ENCODE measurements around a stretch of chr3.

DNA sequence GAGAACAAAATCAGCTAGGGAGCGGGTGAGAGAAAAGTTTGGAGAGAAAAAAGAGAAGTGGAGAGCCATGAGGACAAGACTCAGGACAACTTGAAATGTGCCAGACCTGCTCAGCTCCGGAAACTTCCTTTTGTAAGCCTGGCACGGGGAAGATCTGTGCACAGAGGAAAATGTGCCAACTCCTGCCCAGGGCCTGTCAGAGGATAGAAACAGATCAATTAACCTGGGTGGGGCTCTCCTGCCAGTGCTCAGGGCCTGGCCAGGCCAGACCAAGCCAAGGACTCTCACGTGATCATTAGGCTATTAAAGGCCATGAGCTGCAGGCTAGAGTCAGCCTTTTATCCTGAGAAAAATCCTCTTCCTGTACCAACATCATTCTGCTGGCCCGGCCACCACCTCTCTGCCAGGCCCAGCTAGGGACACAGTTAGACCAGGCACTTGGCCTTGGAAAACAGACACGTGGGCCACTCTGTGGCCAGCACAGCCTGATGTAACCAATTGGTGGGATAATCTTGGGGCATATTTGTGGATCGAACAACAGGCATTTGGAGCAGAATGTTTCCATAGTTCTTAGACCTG, 50.3 kb upstream of the BCL6 start:
- RRBS, result no CpG with 5 or more reads among the region's 7 CpGs
CAGE:
- cytosol, long polyA plus RNA, result no peak
- long polyA plus RNA, result no peak
- nucleus, long polyA plus RNA, result no peak

DNA sequence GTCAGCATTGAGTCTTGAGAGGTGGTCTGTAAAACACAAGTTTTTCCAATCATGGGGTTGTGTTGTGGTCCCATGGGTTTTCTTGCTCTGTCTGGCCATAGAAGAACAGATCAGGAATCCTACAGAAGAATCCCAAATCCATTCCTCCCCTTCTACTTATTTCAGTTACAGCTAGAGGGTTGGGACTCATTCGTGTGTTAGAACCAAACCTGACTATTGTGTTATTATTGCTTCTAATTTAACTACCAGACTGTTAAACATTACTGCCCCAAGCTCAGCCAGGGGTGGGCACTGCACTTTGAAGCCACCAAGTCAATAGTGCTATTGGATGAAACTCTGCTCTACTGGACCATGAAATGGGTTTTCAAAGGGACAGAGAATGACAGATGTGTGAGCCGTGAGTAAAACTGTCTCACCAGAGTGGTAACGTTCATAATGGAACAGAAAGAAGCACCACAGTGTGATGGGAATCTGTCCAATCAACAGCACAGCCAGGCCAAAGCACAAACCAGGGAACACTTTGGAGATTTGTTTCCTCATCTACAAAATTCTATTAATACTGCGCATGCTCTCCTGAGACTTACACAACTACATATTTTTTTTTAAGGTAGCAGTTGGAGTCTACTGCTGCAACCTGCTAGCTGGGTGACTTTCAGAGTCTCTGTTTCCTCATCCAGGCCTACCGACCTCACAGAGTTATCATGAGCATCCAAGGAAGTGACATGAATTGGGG, 171.9 kb upstream of the LPP start:
- RRBS, result no CpG with 5 or more reads among the region's 5 CpGs
CAGE:
- cytosol, long polyA plus RNA, result no peak
- long polyA plus RNA, result no peak
- nucleus, long polyA plus RNA, result no peak

DNA sequence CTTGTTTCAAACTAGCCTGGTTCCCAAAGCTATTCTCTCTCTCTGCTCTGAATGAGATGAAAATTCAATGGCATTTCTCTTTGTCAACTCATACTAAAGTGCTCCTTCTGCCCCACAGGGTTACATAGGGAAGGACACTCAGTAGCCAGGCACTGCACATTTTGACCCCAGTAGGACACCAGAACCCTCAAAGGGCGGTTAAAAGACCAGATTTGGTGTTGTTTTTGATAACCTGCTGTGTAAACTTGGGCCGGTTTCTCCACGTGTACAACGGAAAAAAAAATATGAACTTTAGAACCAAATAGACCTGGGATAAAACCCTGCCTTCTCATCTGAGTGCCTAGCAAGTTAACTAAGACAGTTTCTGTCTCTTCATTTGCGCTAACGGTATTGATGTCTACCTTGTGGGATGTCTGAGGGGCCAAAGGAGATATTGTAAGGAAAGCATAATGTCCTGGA, 156.1 kb upstream of the LPP start:
- RRBS, result no CpG with 5 or more reads among the region's 6 CpGs
CAGE:
- cytosol, long polyA plus RNA, result no peak
- long polyA plus RNA, result no peak
- nucleus, long polyA plus RNA, result no peak

DNA sequence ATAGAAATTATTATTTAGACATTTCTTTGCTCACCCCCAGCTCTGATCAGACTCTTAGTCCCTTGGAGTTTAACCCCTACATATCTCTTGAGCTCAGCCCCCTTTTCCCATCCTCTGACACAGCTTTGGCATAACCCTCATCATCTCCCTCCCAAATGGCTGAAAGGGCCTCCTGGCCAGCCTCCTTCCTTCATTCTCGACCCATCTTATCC, 111.2 kb upstream of the LPP start:
- RRBS, result no CpG with 5 or more reads among the region's 1 CpG
CAGE:
- cytosol, long polyA plus RNA, result no peak
- long polyA plus RNA, result no peak
- nucleus, long polyA plus RNA, result no peak

GRCh38 chr3:188231417-188231871, 77.5 kb downstream of the LPP start:
- RRBS, result no CpG with 5 or more reads among the region's 9 CpGs
CAGE:
- cytosol, long polyA plus RNA, result no peak
- long polyA plus RNA, result no peak
- nucleus, long polyA plus RNA, result no peak

DNA sequence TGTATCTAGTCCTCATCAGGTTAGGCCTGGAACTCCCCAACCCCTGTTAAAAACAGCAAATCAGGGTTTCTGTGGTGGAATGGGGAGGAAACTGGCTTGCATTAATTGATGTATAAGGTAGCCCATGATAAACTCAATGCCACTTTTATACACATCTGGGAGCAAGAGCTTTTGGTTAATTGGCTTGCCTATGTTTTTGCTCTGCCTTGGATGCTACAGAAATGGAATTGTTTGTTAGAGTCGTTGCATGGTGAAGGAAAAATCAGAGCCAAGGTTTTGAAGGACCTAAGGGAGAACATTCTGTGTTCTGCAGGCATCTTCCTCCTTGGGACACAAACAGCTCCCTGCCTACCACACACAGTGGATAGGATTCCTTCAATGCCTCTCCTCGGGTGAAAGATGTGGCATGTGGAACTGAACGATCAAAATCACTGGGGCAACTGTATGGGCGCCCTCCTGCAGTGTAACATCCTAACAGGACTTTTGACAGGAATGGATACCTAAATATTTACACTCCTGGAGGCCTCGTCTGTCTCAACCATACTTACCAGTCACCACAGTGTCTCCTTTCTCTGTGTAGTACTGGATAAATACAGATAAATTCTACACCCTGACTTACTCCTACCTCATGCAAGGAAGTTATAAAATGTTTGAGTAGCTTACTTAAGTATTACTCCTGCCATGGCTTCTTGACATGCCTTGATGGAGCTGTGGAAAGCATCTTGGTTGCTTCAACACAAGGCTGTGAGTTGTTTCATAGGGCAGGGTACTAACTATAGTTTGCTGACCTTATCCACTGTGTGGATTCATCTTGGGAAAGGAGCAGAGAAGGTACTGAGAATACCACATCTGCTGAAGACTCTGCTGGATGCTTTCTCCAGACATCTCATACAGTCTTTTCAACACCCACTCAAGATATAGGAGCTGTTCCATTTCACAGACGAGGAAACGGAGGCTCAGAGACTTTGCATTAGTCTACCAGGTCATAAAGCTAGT, 100.7 kb downstream of the LPP start:
- RRBS, result no CpG with 5 or more reads among the region's 7 CpGs
CAGE:
- cytosol, long polyA plus RNA, result no peak
- long polyA plus RNA, result no peak
- nucleus, long polyA plus RNA, result no peak

- RRBS, result no CpG with 5 or more reads among the region's 9 CpGs
CAGE:
- cytosol, long polyA plus RNA, result no peak
- long polyA plus RNA, result no peak
- nucleus, long polyA plus RNA, result no peak
These were observed 110.5 kb downstream of the LPP start for GRCh38 chr3:188264037-188265240.

- RRBS, result no CpG with 5 or more reads among the region's 7 CpGs
CAGE:
- cytosol, long polyA plus RNA, result no peak
- long polyA plus RNA, result no peak
- nucleus, long polyA plus RNA, result no peak
These were observed 116.4 kb downstream of the LPP start for GRCh38 chr3:188270189-188270955.

GRCh38 chr3:188312708-188313219, 158.8 kb downstream of the LPP start:
- RRBS, result no CpG with 5 or more reads among the region's 6 CpGs
CAGE:
- cytosol, long polyA plus RNA, result no peak
- long polyA plus RNA, result no peak
- nucleus, long polyA plus RNA, result no peak

DNA sequence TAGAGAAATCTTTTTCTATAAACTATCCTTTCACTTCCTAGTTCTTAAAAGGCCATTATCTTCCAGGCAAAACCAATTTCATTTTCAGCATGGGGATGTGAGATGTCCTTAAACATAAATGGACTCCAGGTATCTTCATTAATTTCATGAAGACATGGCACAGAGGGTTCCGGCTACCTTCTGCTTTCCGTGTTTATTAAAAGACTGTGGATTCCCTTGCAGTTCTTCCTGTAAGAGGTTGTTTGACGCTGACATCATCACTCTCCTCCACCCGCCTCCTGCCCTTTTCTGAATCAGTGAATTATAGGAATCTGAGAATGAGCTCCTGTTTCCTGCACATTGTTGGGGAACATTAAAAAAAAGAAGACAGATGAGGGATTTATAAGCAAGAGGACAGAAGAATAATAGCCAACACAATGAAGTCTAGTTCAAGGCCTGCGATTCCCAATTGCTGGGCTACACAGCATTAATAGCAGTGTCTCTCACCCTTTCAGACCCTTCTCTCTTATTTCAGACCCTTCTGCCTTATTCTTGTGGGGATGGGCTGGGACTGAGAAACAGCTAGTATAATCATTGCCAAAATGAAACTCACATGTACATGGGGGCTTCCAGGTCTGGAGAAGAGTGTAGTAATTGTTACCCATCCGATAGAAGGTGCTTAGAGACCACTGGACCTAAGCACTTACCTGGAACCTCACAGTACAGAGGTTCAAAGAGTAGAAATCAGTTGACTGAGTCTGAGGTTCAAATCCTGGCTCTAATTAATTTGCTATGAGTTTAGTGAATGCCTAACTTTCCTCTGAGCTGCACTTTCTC, 191.4 kb downstream of the LPP start:
- RRBS, result no CpG with 5 or more reads among the region's 6 CpGs
CAGE:
- cytosol, long polyA plus RNA, result no peak
- long polyA plus RNA, result no peak
- nucleus, long polyA plus RNA, result no peak

- RRBS, result no CpG with 5 or more reads among the region's 9 CpGs
CAGE:
- cytosol, long polyA plus RNA, result no peak
- long polyA plus RNA, result no peak
- nucleus, long polyA plus RNA, result no peak
These were observed 194.7 kb downstream of the LPP start for GRCh38 chr3:188348423-188349320.

- RRBS, result no CpG with 5 or more reads among the region's 2 CpGs
CAGE:
- cytosol, long polyA plus RNA, result no peak
- long polyA plus RNA, result no peak
- nucleus, long polyA plus RNA, result no peak
These were observed 205.7 kb downstream of the LPP start for GRCh38 chr3:188359682-188359952.

- RRBS, result no CpG with 5 or more reads among the region's 6 CpGs
CAGE:
- cytosol, long polyA plus RNA, result no peak
- long polyA plus RNA, result no peak
- nucleus, long polyA plus RNA, result no peak
These were observed 236.0 kb downstream of the LPP start for GRCh38 chr3:188389734-188390509.

GRCh38 chr3:188430680-188431509, 276.9 kb downstream of the LPP start:
- RRBS, result no CpG with 5 or more reads among the region's 7 CpGs
CAGE:
- cytosol, long polyA plus RNA, result no peak
- long polyA plus RNA, result no peak
- nucleus, long polyA plus RNA, result no peak

DNA sequence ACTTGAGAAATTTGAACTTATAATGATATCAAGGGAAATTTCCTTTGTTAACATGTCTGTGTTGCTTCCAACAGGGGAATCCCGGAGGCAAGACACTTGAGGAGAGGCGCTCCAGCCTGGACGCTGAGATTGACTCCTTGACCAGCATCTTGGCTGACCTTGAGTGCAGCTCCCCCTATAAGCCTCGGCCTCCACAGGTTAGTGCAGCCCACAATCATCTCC, 370.5 kb downstream of the LPP start:
- RRBS, result no CpG with 5 or more reads among the region's 4 CpGs
CAGE:
- cytosol, long polyA plus RNA, result no peak
- long polyA plus RNA, result no peak
- nucleus, long polyA plus RNA, result no peak

DNA sequence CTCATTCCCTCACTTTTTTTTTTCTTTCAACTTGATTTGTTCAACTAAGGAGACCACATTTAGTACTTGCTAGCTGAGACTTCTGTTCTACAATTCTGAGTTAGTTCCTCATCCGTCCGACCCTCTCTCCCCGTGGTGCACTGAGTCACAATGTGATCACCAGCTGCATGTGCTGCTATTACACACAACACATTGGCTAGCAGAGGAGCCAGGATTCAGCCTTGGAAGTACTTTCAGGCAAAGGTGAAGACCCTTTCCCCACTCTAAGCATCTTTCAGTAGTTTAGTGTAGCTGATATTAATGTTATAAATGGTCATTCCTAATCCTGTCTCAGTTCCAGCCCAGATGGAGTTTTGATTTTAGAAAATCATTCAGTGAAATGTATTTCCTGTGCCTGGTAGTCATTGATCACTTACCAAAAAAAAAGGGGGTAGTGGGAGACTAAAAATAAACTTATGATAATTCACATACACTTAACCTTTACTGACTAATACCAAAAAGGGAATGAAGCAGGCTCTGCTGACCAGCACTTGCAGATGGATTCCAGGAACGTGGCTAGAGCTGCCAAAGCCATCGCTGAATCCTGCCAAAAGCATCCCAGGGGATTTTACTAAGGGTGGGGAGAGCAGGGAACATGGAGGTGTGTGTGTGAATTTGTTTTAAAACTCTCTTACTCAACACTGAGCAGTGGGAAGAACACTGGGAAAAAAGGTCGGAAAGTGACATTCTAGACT, 424.8 kb downstream of the LPP start:
- RRBS, result no CpG with 5 or more reads among the region's 6 CpGs
CAGE:
- cytosol, long polyA plus RNA, result no peak
- long polyA plus RNA, result no peak
- nucleus, long polyA plus RNA, result no peak

GRCh38 chr3:188581502-188581684, 427.4 kb downstream of the LPP start:
CAGE:
- cytosol, long polyA plus RNA, result no peak
- long polyA plus RNA, result no peak
- nucleus, long polyA plus RNA, result no peak

DNA sequence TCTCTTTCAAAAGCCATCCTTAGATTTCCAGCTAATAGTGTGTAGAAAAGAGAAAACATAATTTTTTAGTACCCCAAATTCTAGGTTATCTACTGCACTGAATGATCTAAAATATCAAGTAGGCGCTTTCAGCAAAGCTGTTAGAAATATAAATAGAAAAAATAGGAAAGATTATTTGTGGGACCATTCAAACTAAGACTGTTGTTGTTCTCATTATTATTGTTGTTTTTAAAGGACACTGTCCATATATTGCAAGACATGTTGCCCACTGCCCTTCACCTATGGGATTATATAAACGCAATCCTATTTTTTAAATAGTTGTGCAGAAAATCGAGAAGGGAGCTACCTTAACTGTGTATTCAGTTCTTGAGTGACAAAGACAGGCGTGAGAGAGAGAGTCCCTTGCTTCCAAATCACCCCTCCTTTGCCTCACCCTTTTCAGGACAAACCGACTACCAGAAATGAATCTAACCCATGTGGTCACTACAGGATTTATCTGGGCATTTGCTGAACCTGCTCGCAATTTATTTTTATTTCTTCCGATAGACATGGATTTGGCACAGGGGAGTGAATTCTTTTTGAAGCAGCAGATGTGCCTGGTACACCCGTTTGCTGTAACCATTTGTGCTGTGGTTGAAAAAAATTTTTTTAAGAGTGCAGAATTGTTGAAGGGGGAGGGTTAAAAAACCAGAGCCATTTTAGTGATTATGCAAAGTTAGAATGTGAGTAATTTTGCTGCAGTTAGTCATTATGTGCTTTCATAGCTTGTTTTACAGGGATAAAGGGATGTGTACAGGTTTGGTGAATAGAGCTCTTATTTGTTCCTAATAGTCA, 441.8 kb downstream of the LPP start:
- RRBS, result no CpG with 5 or more reads among the region's 8 CpGs
CAGE:
- cytosol, long polyA plus RNA, result no peak
- long polyA plus RNA, result no peak
- nucleus, long polyA plus RNA, result no peak

DNA sequence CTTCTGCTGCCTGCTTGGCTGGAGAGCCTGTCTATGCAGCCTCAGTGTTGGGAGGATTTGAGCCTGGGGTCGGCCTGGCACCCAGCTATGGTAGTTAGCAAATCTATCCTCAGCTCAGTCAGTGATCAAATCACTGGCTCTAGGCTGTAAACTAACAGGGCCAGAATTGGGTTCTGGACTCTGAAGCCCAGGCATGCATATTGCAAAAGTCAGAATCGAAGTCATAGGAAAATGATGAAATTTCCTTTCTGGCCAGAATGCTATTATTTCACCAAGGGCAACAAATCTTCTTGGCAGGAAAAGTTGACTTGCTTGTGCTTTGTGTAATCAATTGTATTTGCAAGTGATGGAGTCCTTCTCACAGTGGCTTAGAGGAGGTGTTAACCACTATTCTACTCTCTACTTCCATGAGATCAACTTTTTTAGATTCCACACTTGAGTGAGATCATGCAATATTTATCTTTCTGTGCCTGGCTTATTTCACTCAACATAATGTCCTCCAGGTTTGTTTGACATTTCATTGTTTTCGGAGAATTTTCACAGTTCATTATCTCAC, 482.6 kb upstream of the TPRG1 start:
- RRBS, result no CpG with 5 or more reads among the region's 3 CpGs
CAGE:
- cytosol, long polyA plus RNA, result no peak
- long polyA plus RNA, result no peak
- nucleus, long polyA plus RNA, result no peak

DNA sequence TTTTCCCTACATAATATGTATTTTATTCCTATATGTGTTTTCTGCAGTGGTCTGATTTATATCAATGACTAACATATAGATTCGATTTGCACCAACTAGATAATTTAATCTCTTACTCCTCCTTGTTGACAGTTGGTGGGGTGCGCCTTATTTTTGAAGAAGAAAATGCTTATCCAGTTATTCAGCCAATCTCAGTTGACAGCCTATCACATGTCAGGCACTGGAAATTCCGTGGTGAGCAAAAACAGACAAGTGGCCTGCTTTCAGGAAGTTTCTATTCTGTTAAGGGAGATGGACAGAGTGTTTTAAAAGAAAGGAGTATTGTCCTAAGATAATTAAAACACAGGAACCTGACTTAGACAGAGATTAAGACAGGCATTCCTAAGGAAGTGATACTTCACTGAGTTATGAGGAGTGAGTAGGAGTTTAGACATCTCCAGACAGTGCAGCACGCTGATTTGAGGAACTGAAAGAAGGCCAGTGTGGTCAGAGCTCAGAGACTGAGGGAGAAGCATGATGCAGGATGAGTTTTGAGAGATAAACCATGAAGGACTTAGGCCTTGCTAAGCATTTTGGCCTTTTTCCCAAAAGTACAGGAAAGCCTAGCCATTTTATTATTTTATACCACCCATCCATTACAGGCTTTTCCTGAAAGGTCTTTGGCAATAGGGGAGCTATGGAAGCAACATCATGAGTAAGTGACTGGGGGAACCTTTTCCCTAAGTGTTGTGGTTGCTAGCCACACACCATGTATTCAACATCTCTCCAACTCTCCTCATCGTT, 375.8 kb upstream of the TPRG1 start:
- RRBS, result no CpG with 5 or more reads among the region's 5 CpGs
CAGE:
- cytosol, long polyA plus RNA, result no peak
- long polyA plus RNA, result no peak
- nucleus, long polyA plus RNA, result no peak

Measured in SK-N-SH (cell line).